Measurements from ENCODE around the genes CFAP100 and UROC1.

DNA sequence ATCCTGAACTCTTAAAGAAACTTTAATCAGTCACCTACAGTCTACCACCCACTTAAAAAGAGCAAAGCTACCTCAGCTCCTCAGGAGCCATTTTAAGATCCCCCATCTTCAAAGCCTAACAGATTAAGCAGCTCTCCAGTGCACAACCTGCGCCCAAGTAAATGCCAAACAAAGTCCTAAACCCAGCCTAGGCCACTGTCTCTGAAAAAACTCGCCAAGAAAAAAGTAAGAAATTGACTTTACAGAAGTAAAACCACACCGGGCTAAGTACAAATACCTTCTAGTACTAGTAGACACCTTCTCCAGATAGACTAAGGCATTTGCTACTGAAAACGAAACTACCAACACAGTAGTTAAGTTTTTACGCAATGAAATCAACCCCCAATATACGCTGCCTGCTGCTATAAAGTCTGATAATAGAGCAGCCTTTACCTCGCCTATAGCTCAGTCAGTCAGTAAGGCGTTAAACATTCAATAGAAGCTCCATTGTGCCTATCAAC lies 132.3 kb upstream of the ROPN1B start:
- PRO-cap, 2 experiments: no peak in any of the 2 experiments
- RAMPAGE, long total RNA, 5 experiments: no peak in any of the 5 experiments

DNA sequence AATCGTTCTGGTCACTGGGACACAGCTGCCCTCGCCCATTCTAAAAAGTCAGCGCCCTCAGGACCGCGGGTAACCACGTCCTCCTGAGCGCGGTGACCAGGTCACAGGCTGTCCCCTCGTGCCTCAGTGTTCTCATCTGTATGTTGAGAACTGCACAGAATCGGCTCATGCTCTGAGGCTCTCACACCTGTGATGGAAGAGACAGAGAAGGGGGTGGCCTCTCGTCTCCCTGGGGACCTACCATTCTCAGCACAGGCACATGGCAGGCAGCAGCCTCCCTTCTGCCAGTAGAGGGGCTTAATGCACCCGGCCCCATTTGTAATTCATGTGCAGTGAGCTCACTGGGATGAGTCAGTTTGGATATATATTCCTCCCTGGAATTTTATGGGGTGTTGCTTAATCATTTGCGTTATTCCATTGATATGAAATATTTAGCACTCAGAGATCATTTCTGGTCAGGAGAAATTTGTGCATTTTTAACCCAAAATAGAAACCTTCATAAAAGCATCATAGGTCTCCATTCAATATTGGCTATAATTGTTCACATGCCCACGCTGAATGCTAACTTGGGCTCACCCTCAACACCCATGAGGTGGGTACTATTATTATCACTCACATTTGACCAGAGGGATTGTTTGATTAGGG lies 51.8 kb upstream of the ROPN1B start:
- PRO-cap, 2 experiments: no peak in any of the 2 experiments
- RAMPAGE, long total RNA, 5 experiments: no peak in any of the 5 experiments

DNA sequence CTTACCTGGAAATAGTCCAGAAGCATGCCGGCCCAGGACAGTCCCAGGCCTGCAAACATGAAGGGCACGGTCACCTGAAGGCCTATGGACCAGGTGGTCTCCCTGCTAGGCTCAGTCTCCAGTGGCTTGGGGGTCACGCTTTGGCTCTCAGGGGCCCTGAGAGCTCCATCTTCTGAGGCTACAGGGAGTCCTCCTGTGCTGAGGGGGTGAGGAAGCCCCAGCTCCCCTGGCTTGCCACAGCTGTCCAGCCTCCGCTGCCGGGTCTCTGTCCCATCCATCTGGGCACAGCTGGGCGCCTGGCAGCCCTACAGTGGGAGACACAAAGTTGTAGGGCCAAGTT lies 16.0 kb downstream of the SLC41A3 start:
- PRO-cap, 2 experiments: no peak in any of the 2 experiments
- RAMPAGE, long total RNA, 5 experiments: no peak in any of the 5 experiments

DNA sequence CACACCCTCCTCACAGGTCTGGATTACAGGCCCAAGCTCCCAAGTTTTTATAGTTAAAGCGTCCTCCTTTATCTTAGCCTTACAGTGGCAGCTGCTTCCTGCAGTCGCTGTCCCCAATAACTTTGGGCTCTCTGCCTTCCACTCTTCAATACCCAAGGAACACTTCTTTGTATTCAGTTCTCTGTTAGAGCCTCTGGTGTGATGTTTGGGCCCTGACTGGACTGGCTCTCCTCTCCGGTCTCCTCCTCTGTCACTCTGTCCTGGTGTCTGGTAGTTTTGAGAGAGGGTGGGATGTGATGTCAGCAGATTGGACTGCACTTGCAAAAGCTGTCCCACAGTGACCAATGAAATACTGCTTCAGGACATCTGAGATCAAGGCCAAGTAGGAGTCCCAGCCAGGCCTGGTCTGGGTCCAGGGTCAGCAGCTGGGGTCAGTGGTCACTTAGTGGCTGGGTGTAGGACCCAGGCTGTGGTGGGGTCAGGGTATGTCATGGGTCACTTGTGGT lies 21.0 kb downstream of the ALDH1L1 start:
- PRO-cap, 2 experiments: no peak in any of the 2 experiments
- RAMPAGE, long total RNA, 5 experiments: no peak in any of the 5 experiments

DNA sequence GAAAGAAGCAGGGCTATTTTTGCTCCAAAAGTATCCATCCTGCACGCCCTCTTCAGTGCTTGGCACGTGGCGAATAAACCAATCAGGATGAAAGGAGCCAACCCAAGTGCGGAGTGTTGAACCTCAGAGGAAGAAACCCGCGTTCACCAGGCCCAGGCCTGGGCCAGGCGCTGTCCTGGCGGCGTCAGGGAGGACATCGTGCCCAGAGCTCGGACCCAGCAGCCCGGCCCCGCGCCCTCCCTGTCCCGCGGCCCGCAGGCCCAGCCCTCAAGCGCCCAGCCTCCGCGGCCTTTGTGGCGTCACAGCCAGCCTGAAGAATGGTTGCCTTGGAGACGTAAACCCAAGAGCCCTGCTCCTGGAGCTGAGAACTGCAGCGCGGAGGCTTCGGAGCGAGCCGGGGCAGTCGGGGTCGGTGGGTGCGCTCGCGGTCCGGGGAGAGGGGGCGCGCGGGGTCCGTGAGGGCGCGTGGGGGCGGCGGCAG lies at the start of gene CFAP100:
TSS of gene CFAP100 (plus strand) at position 343 of the 481 bp plus-strand sequence.
- PRO-cap, 2 experiments: no peak in any of the 2 experiments
- RAMPAGE, long total RNA, 5 experiments: no peak in any of the 5 experiments

DNA sequence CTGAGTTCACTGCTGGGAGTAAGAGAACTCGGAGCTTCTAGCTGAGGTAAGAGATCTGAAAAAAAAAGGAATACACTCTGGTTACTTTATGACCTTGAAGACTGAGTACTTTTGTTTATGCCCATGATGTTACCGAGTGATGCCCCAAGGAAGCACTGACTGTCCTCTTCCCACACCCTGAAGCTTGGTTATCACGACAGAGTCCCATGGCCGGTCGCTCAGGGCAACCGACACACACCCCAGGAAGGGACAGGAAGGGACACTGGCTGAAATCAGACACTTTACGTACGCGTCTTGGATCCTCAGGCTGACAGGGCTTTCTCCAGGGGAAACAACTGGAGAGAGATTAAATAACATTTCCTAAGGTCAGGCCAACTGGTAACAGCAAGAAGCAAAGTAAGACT lies 13.5 kb downstream of the ZXDC start:
- PRO-cap, 2 experiments: no peak in any of the 2 experiments
- RAMPAGE, long total RNA, 5 experiments: no peak in any of the 5 experiments

DNA sequence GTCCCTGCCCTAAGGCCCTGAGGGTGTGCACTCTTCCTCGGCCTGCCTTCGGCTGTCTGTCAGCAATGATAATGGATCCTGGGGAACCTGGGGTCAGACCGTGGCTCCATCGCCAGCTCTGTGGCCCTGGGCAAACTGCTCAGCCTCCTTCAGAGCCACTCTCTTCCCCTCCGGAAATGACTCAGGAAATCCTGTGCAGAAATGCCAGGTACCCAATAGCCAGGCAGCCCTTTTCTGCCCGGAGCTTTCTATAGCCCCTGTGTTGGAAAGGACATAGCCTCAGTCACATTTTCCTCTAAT lies 11.4 kb upstream of the ZXDC start:
- PRO-cap, 2 experiments: no peak in any of the 2 experiments
- RAMPAGE, long total RNA, 5 experiments: no peak in any of the 5 experiments

GRCh38 chr3:126517653-126518306 lies at the start of gene UROC1:
Gene UROC1, minus strand, starts transcription at chr3:126517773.
- PRO-cap, 2 experiments: no peak in any of the 2 experiments
- RAMPAGE, long total RNA, 5 experiments: no peak in any of the 5 experiments

DNA sequence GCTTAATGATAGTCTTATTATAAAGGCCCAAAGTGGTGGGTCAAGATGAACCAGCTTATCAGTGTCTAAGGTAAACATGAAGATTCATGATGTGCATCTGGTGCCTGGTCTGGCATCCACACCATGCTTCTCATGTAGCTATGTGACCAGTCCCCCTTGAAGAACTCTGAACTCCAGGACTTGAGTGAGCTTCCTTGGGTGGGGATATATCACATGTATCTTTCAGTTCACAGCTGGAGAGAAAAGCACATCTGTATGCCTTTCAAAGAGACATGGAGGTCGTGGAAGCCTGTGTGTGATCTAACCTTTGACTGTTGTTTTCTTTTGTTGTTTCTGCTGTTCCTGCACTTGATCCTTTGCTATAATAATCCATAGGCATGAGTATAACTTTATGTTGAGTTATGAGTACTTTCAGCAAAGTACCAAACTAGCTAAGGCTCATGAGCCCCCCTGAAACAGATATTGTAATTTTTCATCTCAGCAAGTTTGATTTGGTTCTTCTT lies 43.6 kb upstream of the C3orf22 start:
- PRO-cap, 2 experiments: no peak in any of the 2 experiments
- RAMPAGE, long total RNA, 5 experiments: no peak in any of the 5 experiments

- PRO-cap, 2 experiments: no peak in any of the 2 experiments
- RAMPAGE, long total RNA, 5 experiments: start-site peak on the plus strand in 1 of 5 experiments, at chr3:126753128-126753242 at its widest, 6 reads per replicate
These were observed 49.2 kb downstream of the CHCHD6 start for GRCh38 chr3:126753099-126753769.

GRCh38 chr3:127028677-127029217 lies 45.8 kb downstream of the PLXNA1 start:
- PRO-cap, 2 experiments: no peak in any of the 2 experiments
- RAMPAGE, long total RNA, 5 experiments: no peak in any of the 5 experiments

DNA sequence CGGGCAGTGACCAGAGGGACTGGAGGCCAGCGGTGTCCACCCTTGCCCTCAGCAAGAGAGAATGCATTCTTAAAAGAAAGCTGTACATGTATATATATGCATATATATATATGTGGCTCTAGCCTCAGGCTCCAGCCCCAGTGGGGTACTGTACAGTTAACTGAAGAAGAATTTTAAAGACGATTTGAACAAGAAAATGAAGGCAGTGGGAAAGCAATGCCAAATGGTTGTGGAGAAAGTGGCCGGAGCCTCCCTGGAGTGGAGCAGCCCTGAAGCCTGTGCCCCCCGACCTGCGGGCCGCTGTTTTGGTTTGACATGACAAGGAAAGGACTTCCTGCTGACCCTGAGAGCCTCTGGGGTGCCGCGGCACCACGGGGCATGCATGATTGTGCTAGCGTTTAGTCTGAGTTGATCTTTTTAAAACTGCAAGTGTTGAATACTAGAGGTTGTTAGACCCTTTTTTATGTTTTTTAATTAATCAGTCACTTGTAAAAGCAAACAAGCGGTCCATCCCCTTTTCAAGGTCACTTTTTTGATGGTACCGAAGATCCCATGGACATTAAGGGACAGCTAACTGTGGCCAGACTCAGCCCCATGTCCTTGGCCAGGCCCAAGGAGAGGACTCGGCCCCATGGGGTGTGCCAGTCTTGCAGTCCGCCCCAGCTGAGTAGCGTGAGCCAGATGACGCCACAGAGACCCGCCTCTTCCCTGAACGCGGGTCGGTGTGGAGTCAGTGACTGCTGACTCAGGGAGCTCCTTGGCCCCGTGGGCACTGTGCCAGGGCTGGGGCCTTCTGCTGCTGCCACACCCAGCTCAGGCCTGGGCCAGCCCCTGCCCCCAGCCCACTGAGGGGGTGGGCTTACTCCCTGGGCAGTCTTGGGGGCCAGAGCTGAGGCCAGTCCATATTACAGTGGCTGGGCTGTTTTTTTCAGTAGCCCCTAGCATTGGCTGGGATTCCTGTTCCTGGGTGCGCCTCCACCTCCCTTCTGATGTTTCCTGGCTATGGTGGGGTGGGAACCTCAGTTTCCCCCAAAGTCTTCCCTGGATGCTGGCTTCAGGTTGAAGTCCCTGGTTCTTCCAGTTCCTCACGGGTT lies 52.6 kb downstream of the PLXNA1 start:
- PRO-cap, 2 experiments: no peak in any of the 2 experiments
- RAMPAGE, long total RNA, 5 experiments: no peak in any of the 5 experiments

DNA sequence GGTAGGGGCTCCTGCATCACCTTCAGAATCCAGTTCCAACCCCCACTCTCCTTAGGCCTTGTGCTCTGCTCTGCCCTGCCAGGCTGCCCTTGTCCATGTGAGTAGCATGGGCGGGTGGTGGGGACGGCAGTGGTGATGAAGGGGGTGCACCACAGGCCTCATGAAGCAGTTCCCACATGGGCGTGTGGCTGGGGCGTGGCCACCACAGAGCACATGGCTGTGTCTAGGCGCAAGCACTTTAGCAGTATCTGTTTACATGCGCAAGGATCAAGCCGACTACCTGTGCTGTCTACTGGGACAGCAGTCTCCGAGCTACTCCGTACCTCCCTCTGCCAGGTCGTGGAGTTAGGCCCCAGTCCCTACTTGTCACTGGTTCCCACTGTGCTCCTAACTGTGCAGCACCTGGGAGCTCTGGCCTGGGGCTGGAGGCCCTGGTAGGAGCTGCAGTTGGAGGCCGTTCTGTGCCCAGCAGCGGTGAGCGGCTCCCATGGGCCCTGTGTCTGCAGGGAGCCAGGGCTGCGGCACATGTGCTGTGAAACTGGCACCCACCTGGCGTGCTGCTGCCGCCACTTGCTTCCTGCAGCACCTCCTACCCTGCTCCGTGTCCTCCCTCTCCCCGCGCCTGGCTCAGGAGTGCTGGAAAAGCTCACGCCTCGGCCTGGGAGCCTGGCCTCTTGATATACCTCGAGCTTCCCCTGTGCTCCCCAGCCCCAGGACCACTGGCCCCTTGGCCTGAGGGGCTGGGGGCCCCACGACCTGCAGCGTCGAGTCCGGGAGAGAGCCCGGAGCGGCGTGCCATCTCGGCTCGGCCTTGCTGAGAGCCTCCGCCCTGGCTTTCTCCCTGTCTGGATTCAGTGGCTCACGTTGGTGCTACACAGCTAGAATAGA lies 53.6 kb downstream of the PLXNA1 start:
- PRO-cap, 2 experiments: no peak in any of the 2 experiments
- RAMPAGE, long total RNA, 5 experiments: no peak in any of the 5 experiments

GRCh38 chr3:127226934-127227617 lies 34.1 kb downstream of the PRR23E start:
- PRO-cap, 2 experiments: no peak in any of the 2 experiments
- RAMPAGE, long total RNA, 5 experiments: no peak in any of the 5 experiments

GRCh38 chr3:127455482-127456157 lies 134.9 kb downstream of the TPRA1 start:
- PRO-cap, 2 experiments: no peak in any of the 2 experiments
- RAMPAGE, long total RNA, 5 experiments: no peak in any of the 5 experiments

DNA sequence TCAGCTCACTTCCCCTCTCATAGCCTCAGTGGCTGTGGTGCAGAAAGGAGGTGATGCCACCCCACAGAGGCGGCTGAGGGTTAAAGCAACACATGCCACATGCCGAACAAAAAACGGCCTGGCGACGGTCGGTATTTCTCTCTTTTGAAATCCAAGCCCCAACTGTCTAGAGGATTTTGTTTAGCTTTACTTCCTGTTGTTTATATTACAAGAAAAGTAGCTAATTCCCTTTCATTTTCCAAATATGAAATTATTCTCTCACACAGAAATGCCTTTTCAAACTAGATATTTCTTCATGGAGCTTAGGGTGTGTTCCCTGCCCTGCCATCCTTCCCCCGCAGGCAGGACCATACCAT lies 127.8 kb downstream of the TPRA1 start:
- PRO-cap, 2 experiments: peak in 2 of 2 experiments; most common plus-strand start position 113 of the sequence (in 2)
- RAMPAGE, long total RNA, 5 experiments: no peak in any of the 5 experiments

DNA sequence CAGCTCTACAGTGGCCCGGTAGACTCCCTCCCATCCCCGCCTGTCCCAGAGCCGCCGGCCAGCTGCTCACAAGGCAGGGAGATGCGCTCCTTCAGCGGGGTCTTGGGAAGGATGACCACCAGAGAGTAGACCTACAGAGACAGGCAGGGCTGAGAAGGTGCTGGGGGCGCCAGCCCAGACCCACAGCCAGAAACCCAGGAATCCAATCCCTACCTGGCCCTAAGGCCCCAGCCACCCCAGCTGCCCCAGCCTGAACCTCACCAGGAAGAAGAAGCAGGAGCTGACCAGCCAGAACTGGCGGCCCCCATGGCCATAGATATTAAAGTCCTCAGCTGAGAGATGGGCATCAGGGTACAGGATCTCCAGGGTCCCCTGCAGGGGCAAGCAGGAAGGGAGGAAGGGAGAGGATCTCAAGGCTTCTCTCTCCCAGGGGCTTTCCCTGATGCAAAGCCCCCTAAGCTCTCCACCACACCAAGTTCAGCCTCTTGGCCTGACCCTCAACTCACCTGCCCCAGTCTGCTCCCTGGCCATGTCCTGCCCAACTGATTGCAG lies 14.8 kb downstream of the TPRA1 start:
- PRO-cap, 2 experiments: no peak in any of the 2 experiments
- RAMPAGE, long total RNA, 5 experiments: no peak in any of the 5 experiments

GRCh38 chr3:127736999-127737748 lies 64.4 kb downstream of the ABTB1 start:
- PRO-cap, 2 experiments: no peak in any of the 2 experiments
- RAMPAGE, long total RNA, 5 experiments: no peak in any of the 5 experiments

DNA sequence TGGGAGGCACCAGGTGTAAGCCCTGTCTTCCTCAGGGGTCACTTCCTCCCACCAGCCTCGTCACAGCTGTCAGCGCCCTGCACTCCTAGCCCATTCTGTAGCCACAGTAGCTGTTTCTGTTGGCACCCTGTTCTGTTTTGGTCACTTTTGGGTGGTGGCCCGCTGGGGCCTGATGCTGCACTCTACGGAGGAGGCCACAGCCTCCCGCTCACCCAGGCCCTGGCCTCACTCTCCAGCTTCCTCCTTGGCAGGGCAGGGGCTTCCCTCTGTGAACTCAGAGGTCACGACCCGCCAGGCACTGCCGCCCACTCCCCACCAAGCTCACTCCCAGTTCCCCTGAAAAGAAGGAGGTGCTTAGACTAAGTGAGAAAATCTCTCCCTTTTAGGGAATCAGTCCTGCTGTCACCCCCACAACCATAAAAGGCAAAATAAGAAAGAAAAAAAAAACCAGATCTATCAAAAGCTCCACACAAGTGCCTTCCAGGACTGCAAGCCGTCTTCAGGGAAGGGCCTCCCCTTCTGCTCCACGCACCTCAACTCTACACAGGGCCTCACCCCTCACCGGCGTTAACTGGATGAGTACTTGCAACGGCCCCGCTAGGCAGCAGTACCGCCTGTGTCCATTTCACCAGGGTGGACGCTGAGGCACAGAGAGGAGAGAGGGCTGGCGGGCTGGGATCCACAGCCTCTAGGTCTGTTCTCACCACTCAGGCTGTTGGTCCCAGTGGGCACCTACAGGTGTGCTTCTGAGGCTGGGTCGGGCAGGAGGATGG lies 68.2 kb downstream of the MGLL start:
- PRO-cap, 2 experiments: no peak in any of the 2 experiments
- RAMPAGE, long total RNA, 5 experiments: no peak in any of the 5 experiments

DNA sequence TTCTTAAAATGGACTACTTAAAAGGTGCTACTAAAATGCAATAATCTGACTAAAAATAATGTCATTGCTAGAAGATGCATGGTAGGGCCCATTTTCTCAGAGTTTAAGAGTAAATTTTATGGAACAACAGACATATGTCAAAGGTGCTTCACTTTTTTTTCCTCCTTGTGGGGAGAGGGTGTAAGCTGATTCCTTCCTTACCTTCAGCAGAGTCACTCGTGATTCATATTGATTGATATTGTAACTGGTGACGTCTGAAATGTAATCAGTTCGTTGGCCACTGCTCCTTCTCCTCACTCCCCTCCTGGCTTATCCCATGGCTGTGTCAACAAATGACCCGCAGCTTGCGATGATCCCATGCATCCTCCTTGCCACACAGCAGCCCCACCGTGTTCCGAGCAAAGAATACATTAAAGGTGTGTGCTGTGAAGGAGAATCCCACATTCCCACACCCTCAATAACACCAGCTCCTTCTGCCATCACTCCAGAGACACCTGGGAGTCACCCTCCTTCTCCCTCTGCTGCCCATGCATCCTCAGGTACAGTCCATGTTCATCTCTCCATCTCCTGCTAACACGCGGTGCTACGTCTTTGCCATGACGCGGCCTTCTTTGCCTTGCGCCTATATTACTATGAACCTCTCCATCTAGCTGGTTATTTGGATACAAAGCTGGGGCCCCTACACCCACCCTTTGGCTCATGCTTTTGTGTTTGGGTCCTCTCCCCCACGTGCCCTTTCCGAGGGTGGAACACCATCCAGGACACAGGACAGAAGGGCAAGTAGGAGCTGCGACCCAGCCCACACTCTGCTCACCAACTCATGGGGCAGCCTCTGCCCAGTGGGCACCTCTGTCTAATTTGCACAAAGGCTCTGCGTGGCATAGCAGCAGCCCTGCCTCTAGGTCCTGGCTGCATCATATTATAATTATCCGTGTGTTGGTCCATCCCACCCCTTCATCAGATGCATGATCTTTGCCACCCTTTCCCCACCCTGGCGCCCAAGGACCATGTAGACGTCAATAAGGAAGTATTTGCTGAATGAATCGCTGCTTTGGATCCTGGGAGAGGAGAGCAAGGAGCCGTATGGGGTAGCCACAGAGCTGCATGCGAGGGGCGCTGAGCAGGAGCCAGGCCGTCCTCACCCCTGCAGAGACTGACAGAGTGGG lies 7.0 kb downstream of the MGLL start:
- PRO-cap, 2 experiments: no peak in any of the 2 experiments
- RAMPAGE, long total RNA, 5 experiments: no peak in any of the 5 experiments